Heart (tissue), 3 donors: ENCODE data around the gene SREBF1.

DNA sequence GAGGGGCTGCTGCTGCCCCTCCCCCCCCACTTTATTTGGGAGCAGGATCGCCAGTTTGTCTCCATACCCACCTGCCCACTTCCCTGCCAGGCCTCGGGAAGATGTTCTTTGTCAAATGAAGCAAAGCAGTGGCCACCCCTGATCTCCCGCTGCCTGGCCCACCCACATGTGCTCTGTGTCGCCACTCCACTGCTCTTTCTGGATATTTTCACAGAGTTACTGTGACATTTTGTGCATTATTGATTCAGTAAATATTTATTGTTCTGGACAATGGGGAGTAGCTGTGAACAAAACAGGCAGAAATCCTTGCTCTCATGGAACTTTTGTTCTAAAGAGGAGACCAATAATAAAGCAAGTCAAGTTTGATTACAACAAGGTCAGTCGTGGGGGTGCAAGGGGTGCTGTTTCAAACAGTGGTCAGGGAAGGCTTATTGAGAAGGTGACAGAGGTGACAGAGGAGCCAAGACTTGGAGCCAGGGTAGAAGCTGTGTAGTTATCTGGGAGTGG lies 50.6 kb downstream of the SREBF1 start:
- RAMPAGE, long total RNA, 2 experiments = no peak in any of the 2 experiments

DNA sequence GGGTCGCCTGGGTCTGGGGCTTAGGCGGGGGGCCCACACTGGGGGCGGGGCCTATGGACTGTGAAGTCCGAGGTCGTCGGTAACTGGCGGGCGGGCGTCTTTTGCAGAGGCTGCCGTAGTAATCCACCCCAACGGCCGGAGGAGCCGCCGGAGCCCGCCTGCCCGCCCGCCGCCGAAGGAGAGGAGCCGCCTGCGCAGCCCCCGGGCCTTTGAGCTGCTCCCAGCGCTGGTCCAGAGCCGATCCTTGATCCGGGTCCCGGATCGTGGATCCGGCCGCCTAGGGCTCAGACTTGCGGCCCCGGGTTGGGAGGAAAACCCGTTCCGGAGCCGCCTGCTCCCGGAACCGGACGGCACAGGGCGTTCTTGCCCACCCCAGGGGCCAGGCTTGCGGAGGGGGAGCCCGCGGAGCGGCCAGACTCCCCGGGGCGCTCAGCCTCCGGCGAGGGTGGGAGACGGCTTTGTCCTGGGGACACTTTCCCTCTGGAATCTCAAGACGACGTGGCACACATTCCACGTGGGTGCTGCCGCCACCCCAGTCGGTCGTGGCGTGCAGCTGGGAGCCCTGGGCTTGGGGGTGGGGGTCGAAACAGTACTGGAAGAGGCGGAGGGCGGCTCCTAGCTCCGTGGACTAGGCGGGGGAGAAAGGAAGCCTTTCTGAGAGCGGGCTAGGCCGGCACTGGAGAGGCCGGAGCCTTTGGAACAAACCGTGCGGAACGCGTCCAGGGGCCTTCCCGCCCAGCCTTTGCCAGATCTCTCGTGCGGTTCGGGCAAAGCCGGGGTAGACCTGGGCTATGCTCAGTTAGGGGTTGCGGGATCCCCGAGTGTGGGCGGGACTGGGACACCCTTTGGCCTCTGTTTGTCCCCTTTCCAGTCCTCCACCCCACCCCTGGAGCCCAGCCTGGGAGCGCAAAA lies 26.7 kb downstream of the SREBF1 start:
- RAMPAGE, long total RNA, 2 experiments = no peak in any of the 2 experiments

DNA sequence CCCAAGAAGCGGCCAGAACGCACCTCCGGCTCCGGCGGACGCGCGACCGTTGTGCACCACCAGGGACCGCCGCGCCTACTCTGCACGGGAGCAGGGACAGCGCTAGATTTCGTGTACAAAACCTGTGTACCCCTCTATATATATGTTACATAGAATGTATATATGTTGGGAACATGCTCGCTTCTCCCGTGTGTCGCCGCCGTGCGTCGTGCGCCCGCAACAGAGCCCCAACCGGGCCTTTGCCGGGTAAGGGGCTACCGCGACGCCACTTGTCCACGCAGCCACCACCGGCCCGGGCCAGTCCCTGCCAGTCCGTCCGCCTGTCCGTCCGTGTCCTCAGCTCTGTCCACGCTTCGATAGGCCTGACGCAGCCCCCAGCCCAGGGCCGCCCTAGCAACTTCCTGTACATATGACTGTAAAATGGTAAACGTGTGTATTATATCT lies 26.0 kb downstream of the SREBF1 start:
- RAMPAGE, long total RNA, 2 experiments = no peak in any of the 2 experiments

DNA sequence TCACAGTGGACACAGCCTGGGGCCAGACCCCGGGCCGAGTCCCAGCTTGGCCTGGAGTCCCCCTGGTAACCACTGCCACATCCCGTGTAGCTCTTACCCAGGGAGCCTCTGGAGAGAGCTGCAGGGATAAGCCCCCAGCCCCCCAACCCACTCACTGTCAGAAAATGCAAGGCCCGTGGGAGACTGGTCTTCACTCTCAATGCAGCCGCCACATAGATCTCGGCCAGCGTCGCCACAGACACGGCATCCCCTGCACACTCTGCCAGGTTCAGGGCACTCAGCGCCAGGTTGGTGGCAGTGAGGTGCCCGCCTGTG lies 20.8 kb downstream of the SREBF1 start:
- RAMPAGE, long total RNA, 2 experiments = no peak in any of the 2 experiments

GRCh38 chr17:17818410-17818638 lies 18.5 kb downstream of the SREBF1 start:
- RAMPAGE, long total RNA, 2 experiments = no peak in any of the 2 experiments

GRCh38 chr17:17823358-17824647 lies 13.0 kb downstream of the SREBF1 start:
- RAMPAGE, long total RNA, 2 experiments = no peak in any of the 2 experiments

DNA sequence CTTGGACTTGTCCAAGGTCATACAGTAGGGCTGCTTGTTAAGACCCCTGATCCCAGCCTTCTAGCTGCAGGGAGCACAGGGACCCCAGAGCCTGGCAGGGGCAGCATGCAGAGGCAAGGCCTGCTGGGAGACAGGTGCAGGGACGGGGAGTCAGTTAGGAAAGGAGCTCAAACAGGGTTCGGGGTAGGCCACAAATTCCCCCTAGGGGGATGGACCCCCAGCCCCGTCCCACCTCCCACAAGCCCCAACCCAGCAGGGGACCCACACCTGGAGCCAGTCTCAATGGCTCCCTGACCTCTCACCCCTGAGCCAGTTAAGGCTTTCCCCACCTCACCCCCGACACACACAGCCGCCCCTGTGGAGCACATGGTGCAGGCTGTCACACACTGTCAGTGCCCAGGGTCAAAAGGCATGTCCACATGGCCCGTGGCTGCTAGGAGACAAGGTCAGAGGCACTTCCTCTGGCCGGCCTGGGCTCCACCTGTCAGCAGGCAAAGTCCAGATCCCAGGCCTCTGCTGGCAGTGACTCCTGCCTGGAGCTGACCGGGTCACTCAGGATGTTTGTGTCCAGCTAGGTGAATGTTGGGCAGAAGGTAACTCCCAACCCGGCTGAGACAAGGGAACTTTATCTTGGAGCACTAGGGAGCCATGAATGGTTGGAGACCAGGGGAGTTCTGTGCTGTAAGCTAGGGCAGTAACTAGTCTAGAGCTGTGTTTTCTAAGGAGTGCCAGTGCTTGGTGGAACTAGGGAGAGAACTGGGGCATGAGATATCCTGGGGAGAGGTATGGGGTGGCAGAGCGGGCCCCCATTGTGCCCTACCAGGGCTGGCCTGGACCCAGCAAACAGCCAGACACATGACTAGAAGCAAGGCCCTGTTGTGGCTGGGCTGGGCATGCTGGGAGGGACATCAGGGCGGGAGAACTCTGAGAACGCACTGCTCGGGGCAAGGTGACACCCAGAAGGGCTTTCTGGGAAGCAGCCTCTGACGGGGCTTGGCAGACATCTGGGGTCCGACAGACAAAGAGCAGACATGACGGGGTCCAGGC lies 6.0 kb downstream of the SREBF1 start:
- RAMPAGE, long total RNA, 2 experiments = no peak in any of the 2 experiments

DNA sequence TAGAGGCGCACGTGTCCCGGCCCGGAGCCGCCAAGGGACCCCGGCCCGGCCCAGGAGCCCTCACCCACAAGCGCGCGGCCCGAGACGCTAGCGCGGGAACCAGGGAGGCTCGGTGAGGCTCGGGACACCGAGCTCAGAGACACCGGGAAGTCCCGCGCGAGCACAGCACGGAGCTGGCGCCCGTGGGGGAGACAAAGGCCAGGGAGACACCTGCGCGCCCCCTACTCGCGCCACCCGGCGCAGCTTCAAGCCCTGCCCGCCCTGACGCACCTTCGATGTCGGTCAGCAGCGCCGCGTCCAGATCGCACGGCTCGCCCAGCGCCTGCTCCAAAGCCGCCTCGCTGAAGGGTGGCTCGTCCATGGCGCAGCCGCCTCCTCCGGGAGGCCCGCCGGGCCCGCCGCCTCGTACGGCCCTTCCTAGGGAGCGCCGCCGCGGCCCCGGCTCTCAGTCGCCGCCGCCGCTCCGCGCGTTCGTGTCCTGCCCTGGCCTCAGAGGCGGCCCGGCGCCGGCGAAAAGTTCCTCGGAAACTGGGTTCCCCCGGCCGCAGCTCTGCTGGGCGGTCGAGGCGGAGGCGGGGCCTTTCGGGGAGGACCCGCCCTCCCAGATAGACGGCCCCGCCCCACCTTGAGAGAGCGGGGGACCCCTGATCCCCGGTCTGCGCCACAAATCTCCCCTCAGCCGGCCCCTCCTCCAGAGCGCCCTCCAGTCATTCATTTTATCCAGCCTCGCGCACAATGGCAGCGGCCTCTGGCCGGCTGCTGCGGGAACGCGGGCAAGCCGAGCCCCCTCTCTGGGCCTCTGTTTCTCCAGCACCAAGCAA lies at the start of gene SREBF1:
Gene SREBF1 (minus strand): TSS at position 530 of the 821 bp plus-strand sequence.
- RAMPAGE, long total RNA, 2 experiments = no peak in any of the 2 experiments

DNA sequence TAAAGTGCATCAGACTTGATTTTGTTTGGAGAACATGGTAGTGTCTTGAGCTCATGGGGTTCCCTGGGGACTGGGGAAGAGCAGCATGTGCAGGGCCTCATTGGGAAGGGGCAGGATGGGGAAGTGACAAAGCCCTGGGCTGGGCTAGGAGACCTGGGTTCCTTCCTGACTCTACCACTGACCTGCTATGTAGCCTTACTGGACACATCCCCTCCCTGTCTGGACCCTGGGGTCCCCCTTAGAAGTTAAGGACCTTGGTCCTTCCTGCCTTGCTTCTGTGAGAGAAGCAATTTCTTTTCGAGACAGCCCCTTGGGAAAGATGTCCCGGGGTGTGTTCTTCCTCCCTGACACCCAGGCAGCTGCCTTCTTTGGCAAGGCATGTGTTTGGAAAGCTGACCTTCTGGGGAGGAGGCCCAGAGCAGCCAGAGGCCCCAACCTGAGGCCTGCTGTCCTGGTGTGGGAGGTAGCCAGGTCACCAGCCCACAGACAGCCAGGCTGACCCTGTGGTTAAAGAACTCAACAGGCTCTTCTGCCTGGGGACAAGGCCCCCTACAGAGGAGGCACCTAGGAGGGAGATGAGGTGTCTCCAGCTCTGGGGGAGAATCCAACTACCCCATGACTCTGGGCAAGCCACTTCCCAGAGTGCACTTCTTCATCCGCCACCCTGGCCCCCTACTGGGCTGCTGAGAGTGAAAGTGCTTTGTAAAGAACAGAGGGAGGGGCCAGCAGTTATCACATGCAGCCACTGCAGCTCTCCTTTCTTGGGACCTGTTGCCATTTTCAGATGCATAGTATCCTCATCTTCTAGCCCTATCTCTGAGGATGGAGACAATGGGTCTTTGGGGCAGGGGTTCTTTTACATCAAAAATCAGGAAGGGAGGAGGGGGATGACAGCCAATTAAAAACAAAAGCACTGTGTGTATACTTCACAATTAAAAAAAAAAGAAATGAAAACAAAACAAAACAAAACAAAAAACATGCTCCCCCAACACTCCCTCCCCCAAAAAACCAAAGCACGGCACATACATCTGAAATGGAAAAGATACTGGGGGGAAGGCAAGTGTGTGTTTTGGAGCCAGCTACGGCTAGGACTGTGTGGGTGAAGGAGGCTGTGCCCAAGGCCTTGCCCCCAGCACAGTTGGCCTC lies 13.1 kb upstream of the SREBF1 start:
- RAMPAGE, long total RNA, 2 experiments = no peak in any of the 2 experiments

- RAMPAGE, long total RNA, 2 experiments = no peak in any of the 2 experiments
Observed at GRCh38 chr17:17876879-17877477, 40.2 kb upstream of the SREBF1 start.

DNA sequence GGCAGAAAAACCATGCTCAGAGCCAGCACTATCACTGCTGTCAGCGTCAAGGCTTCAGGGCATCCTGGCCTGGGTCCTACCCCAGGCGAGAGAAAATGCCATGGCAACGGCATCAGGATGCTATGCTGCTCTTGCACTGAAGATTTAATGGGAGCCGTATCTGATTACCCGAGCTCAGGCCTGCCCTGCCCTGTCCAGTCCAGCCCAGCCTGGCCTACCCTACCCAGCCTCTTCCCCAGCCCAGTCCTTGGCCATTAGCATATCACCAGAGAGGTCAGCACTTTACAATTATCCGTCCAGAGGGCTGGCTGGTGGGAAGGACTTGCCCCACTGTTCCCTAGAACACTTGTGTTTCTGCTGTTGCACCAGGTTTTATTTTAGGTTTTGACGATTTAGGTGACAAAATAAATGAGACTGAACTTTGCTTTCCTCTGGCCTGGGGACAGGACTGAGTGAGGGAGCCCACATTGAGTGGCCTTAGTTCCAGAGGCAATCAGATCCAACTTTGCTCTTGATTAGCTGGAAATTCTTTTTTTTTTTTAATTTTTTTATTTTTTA lies 61.0 kb downstream of the TOM1L2 start:
- RAMPAGE, long total RNA, 2 experiments = no peak in any of the 2 experiments

DNA sequence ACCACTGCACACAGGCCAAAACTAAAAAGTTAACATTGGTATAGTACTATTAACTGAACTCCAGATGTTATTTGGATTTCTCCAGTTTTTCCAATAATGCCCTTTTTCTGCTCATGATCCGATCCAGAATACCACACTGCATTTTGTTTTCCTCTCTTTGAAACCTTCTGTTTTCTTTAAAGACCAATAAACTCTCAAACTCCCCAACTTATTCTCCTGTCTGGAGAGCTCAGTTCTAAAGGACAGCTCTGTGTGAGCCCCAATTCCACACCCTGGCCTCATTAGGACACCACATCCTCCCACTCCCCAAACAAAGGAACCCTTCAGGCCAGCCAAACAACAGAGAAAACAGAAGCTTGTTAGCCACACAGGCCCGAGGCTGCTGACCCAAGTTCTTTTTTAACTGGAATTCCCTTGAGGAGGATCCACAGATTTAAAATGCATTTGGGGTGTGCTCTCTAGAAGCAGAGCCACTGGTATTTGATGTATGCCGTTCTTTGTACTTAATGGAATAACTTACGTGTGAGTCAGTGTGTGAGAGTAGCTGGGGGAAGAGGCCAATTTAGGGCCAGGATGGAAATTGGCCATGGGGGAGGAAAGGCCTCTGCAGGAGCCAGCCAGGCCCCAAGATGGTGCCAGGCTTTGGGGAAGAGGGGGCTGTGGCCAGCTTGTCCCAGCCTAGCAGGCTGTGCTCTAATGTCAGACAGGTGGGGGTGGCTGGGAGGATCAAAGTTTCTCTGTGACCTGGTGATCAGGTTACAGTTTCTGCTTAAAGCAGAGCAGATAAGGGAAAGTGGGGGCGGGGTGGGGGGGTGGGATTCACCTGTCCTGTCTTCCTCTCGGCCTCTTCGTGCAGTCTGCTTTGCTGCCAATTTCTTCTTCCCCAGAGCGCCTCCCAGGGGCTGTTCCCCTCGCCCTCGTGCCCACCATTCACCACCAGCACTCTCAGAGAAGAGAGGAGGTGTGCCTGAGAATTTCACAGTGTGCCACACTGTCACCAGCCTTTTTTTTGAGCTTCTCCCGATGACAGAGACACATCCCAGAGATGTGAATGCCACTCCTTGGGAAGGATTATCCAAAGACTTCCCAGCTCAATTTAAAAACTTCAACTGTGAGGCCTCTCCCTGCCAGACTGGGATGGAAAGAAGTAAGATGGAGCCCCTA lies 50.9 kb downstream of the TOM1L2 start:
- RAMPAGE, long total RNA, 2 experiments = no peak in any of the 2 experiments

GRCh38 chr17:17935760-17936637 lies 36.2 kb downstream of the TOM1L2 start:
- RAMPAGE, long total RNA, 2 experiments = no peak in any of the 2 experiments

DNA sequence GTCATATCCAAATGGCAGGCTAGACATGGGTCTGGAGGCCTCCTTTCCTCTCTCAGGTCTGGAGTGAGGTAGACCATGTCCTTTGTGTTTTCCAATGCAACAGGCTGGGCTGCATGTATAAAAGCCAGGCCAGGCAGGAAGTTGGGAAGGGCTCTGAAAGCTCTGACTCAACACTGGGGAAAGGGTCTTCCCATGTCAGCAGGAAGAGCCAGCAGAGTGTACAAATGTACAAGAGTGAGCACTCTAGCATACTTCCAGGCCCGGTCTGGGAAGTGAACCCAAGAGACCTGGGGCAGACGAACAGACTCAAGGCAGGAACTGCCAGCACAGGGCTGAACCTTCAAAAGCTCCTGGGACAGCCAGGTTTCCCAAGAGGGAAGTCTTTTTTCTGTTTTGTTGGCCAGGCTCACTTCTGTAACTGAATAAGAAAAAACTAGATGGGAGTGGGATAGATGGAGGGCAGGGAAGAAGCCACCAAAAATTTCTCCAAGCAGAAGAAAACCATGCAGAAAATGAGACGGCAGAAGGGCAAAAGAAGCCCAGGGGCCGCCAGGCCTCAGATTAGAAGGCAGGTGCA lies 6.9 kb downstream of the ATPAF2 start:
- RAMPAGE, long total RNA, 2 experiments = no peak in any of the 2 experiments

- RAMPAGE, long total RNA, 2 experiments = no peak in any of the 2 experiments
Observed at GRCh38 chr17:18109228-18109694, 705 bp downstream of the MYO15A start.

GRCh38 chr17:18117451-18117912 lies 8.9 kb downstream of the MYO15A start:
- RAMPAGE, long total RNA, 2 experiments = no peak in any of the 2 experiments

DNA sequence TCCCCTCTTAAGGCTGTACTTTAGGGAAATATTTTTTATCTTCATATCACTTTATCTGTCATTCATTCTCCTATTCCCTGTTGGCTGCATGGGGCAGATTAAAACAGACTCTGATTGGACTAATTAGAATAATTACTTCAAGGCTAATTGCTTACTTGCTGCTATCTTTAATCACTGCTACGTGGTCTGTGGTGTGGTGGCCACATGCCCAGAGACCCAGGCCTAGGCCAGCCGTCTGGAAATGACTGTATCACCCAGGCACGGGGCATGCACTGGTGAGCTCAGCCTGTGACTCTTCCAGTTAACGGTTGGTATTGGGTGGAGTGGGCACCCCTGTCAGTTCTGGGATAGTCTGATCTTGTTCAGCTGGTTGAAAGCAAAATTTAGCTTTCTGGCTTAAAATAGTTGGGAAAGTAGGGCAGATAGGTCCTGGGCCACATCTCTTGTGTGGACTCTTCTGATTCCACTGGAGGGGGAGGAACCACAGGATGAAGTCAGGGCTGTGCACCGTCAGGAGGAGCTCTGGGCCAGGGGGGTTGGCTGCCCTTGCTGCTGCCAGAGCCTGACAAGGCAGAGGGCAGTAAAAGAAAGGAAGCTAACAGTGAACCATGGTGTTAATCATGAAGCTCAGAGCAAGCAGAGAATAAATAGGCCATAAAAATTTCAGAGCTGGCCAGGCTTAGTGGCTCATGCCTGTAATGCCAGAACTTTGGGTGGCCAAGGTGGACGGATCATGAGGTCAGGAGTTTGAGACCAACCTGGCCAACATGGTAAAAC lies 4.7 kb downstream of the ALKBH5 start:
- RAMPAGE, long total RNA, 2 experiments = no peak in any of the 2 experiments

- RAMPAGE, long total RNA, 2 experiments = no peak in any of the 2 experiments
Observed at GRCh38 chr17:18235434-18236229, 10.2 kb downstream of the LLGL1 start.

GRCh38 chr17:18326817-18327741 lies 12.0 kb downstream of the SMCR8 start:
- RAMPAGE, long total RNA, 2 experiments = no peak in any of the 2 experiments

- RAMPAGE, long total RNA, 2 experiments = no peak in any of the 2 experiments
Observed at GRCh38 chr17:18355690-18356125, 7.6 kb downstream of the SHMT1 start.